Diencephalon (tissue), 2 donors: Measurements from ENCODE around the gene CBLL1.

- RAMPAGE, long total RNA: no peak
Observed at GRCh38 chr7:106196759-106197027, 84.6 kb upstream of the SYPL1 start.

DNA sequence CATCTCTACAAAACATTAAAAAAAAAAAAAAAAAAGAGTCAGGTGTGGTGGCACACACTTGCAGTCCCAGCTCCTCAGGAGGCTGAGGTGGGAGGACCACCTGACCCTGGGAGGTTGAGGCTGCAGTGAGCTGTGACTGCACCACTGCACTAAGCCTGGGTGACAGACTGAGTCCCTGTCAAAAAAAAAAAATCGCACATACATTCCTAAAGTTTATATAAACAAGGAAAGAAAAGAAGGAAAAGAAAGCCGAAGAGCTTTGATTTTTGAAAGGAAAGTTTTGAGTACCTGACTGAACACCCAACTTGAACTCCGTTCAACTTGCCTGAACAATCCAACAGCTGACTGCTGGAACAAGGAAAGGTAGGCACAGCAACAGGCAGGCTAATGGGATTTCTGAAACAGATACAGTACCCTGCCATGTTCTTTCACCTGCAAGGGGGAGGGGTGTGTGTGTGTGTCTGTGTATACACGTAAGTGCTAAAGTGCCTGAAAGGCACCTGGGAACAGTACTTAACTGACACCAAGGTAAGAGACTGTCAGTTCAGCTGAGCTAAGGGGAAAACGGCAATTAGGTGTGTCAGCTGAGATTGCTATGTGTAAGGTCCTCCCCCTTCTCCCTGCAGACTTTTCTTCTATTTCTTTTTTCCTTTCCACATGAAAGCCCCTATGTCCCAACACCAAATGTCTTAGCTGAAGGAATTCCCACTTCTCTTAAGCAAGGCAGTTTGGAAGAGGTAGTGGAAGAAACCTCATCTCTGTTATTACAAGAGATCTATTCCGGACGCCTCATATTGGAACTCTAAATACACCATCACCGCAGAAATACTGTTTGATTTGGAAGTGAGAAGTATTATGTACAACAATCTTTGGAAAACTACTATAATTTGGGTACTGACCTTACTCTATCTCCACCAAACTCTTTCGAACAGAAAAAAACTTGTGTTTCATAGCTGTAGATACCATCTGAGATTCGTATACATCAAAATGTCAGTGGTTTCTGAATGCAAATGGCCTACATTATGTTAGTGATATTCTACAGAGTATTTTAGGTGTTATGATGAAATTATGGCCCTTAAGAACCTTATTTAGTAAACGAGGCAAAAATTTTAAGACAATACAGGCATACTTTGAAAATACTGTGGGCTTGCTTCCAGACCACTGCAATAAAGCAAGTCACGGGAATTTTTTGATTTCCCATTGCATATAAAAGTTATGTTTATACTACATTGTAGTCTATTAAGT lies 26.9 kb downstream of the NAMPT start:
- RAMPAGE, long total RNA: no peak

- RAMPAGE, long total RNA: no peak
Observed at GRCh38 chr7:106269675-106270256, 15.0 kb downstream of the NAMPT start.

- RAMPAGE, long total RNA: no peak
Observed at GRCh38 chr7:106279489-106279760, 5.4 kb downstream of the NAMPT start.

DNA sequence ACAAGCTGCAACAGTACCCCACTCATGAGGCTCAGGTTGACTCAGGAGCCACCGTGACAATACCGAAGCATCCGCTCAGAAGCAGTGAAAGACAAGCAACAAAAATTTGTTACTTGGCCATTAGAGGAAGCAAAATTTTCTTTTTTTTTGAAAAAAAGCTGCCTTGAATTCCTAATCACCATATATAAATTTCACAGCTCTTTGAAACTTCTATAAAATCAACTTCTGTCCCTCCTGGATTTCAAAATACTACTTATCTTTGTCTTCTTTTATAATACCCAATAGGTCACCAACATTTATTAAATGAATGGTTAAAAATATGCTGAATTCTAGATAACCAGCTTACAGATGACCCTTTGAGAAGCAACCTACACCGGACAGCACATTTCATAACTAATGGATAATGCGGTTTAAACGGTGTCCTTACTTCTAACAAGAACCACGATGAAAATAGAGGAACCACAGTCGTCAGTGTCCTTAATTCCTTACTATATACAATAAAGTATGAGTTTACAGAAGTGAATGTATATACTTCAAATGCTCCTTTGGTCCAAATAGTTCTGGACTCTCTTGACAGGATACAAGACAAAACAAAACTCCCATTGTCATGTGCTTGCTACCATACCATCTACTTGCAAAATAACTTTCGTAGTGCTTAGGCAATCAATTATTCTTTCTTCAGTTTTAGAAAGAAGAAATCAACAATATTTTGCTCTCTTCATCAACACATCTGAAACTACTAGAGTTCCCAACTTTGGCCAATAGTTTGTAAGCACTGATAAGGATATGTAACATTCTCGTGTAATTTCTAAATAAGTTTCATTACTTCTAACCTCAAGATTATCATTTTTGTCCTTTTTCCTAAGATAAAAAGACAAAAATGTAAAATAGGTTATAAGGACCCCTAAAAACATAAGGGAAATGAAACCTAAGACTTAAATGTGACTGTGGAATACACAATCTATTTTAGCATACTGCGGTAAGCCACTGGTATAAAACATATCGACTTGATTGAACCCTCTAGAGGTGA lies 2.4 kb downstream of the NAMPT start:
- RAMPAGE, long total RNA: no peak

GRCh38 chr7:106345248-106346324 lies 60.8 kb upstream of the NAMPT start:
- RAMPAGE, long total RNA: no peak

- RAMPAGE, long total RNA: no peak
Observed at GRCh38 chr7:106421294-106422007, 136.7 kb upstream of the NAMPT start.

GRCh38 chr7:106485869-106486956 lies 174.7 kb downstream of the CCDC71L start:
- RAMPAGE, long total RNA: no peak

- RAMPAGE, long total RNA: no peak
Observed at GRCh38 chr7:106747896-106748211, 86.9 kb upstream of the CCDC71L start.

- RAMPAGE, long total RNA: no peak
Observed at GRCh38 chr7:106891206-106891721, 26.2 kb downstream of the PIK3CG start.

DNA sequence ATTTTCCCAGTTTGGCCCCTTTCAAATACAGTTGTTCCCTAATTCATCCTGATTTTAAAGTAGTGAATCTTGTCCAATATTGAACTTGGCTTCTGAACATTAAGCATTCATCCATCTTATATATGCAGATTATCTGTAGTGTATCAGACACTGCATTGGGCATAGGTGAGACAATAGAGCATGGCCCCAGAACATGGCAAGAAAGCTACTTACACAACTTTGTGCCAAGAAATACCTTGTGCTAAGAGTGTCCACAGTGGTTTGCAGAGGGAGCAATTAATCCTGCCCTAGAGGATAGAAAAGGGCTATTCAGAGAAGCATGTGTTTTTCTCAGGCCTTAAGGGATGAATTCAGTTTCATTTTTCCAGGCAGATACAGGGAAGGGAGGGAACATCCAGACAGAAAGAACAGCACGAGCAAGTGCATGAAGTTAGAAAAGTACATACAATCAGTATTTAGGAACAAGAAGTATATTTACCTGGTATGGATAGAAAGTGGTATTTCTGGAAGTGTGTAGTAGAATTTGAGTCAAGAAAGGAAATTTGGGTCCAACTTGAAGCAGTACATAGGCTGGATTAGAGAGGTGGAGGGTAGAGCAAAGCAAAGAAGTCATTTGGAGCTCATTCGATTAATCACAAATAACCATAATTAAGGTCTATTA lies 27.5 kb downstream of the PIK3CG start:
- RAMPAGE, long total RNA: no peak

DNA sequence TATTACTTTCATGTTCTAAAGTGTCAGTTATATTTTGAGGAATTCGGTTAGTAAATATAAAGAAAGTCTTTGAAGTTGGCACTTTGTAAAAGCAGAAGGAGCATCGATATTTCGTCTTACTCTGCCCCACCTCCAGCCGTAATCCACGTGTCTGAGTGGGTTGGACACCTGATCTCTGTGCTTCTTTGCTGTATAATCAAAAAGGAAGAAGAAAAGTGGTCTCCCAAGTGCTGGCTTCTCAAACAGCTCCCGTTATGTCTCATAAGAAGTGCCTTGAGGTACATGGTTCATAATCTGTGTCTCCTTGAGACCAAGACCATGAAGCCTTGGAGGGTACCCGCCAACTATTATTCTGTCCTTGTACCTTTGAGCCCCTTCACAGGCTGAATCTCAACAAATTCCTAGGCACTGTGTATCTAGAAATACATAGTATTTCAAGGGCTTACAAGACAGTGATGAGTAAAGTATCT lies 19.8 kb downstream of the PRKAR2B start:
- RAMPAGE, long total RNA: no peak

DNA sequence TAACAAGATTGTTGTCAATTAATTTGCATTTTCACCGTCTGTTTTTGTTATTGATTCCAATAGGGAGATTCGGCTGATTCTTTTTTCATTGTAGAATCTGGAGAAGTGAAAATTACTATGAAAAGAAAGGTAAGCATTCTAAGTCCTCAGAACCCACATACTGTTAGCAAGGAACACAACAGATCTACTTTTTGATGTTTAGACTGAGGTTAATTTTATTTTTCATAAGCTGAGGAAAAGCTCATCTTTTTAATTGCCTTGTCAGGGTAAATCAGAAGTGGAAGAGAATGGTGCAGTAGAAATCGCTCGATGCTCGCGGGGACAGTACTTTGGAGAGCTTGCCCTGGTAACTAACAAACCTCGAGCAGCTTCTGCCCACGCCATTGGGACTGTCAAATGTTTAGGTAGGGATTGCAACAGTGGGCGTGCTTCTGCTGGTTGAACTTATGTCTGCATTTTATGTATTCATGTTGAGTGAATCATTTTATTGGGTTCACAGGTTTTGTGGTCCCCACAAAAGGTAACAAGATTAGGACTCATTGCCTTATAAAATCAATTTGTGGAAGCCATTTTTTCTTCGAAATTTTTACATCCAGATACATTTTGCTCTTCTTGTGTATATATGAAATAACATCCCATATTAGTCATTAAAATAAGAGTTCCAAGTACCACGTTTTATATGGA lies 11.7 kb upstream of the HBP1 start:
- RAMPAGE, long total RNA: no peak

- RAMPAGE, long total RNA: no peak
Observed at GRCh38 chr7:107318547-107319290, 149.9 kb downstream of the HBP1 start.

DNA sequence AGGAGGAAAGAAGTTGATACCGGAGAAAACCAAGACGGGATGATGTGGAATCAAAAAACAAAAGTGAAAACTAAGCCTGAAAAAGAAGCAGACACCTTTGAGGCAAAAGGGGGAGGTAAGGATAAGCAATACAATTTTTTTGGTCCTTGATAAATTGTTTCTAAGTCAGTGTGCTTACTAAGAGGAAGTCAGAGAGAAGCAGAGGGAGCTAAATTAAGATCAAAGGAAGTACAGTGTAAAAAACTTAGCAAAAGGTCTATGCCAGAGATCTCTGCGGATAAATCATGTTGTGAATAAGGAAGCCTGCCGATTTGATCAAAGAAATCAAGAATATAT lies 137.0 kb upstream of the GPR22 start:
- RAMPAGE, long total RNA: no peak

GRCh38 chr7:107471356-107471591 lies 1.4 kb downstream of the GPR22 start:
- RAMPAGE, long total RNA: no peak

DNA sequence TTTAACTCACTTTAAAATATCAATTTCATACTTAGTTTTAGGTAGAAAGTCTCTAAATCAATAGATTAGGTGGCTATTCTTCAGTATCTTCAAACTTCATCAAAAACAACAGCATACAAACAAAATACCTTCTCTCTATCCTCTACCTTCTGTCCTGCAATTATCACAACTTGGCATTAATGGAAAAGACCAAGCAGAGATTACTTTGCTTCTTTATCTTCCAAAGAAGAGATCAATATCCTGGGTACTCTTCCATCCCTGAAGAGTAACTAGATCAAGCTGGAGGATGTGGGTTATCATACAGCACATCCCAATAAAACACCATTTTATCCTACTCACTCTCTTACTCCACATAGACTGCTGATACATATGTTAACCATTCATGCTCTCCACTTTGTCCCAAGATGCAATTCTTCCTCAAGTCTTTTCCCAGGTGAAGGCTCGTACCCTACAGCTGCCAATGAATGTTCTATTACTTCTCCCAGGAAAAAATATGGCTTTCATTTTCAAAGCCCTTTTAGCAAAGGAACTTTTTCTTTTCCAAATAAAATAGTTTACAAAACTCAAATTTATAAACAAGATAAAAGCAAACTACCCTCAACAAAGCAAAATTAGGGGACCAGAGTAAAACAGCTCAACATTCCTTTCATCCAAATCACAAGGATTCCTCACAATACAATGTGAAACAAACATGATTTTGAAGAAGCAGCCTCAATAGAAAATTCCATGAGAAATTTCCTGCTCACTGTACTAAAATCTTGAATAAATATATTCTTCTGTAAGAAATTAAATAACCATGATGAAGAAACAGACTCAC lies 21.4 kb downstream of the GPR22 start:
- RAMPAGE, long total RNA: no peak

GRCh38 chr7:107561150-107561428 lies 2.6 kb downstream of the COG5 start:
- RAMPAGE, long total RNA: no peak

- RAMPAGE, long total RNA: start-site peak on the plus strand at chr7:107744140-107744164, 811 and 530 reads in 2 replicates
Observed at GRCh38 chr7:107743523-107744491, at the start of gene CBLL1. Gene CBLL1 (plus strand): TSS chr7:107744142.

GRCh38 chr7:107745036-107745838 lies 1.3 kb downstream of the CBLL1 start:
- RAMPAGE, long total RNA: no peak